Sigmoid colon (tissue), 4 donors: ENCODE measurements around a stretch of chr21.

DNA sequence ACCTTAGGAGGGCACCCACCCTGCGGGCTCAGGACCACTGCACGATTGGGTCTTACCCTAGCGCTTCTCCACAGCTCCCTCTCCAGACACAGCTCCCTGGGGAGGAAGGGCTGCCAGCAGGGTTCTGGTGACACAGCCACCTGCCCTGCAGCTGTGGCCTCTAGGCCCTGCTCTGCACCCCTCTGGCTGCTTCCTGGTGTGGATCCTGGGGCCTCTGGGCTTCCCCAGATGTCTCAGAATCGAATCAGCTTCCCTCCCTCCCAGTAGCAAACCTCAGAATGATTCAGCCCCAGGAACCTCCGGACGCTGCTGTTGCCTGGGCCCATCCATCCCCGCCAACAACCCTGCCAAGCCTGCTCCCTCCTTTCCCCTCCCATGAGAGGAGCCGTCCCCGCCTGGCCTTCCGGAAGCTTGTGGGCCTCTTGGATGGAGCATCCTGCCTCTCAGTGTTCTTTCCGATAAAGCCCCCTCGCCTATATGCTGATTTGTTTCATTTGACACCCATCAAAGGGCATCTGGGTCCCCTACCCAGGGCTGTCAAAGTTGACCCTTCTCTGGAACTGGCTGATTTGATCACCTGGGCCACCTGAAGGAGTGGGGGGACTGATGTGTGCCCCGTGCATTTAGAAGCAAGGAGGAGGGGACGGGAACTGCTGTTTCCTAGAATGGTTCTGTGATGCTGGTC, 25.2 kb downstream of the CRYAA start:
- PRO-cap: no peak
- RAMPAGE, long total RNA, 4 experiments: no peak in any of the 4 experiments

- PRO-cap: no peak
- RAMPAGE, long total RNA, 4 experiments: no peak in any of the 4 experiments
Measured at GRCh38 chr21:43273635-43274378, 105.0 kb downstream of the CRYAA start.

DNA sequence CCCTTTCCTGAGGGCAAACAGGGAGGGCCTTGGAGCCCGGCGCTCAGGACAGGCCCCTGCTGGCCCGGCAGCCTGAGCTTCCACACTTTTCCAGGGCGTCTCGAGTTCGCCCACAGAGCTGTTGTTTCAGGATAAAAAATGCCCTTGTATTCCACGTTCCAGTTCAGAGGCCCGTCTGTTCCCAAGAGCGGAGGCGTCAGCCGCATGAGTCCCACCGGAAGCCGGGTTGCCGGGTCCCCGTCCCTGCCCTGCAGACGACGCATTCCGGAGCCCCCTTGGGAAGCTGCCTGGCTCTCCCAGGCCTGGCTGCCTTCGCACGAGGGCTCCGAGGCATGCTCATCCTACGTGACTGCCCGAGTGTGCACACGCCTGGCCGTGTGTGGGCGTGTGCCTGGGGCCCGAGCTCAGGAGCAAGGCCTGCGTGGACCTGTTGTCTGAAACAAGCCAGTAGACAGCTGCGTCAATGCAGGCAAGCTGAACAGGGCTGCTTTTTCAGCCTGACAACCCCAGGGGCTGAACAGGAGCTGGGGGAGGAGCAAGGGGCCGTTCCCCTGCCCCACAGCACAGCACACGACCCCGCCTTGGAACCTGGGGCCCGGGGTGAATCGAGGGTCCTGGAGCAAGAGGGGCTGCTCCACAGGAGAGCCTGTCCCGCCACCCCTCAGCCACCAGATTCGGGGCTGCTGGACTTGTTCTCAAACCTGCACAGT, 125.8 kb downstream of the SIK1 start:
- PRO-cap: no peak
- RAMPAGE, long total RNA, 4 experiments: no peak in any of the 4 experiments

DNA sequence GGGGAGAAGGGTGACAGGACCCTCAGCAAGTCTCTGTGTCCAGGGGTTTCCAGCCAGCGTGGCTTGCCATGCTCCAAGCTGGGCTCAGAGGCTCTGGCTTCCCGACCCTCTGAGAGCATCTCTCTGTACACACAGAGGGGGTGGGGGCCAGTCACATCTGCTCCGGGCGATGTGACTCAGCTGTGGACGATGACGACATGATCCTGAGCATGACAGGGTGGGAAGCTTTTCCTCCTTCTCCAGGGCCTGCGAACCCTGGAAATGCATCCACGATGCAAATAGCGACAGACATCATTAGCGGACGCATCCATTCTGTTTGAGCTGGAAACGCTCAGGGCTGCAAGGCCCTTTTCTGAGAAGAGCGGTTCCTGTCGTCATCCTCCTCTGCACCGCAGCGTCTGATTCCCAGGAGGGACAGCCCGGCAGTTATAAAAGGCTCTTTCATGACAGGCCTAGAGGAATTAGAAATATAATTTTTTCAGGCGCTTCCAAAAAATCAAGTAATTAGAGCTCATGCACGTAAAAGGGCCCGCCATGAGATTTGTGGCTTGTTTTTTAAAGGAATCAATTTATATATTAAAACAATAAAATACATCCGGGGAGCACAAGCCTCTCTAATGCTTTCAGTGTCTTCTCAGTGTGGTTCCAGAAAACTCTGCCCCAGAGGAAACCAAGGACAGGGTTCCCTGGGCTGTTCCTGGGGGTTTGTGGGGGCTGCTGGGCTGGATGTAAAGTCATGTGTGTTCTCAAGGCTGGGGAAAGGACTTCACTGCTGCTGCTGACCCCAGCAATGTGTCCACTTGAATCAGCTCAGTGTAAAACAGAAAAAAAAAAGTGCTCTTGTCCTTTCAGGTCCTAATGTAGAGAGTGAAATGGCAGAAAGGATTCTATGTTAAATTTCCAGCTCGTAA, 107.4 kb downstream of the SIK1 start:
- PRO-cap: no peak
- RAMPAGE, long total RNA, 4 experiments: no peak in any of the 4 experiments

- PRO-cap: no peak
- RAMPAGE, long total RNA, 4 experiments: no peak in any of the 4 experiments
Measured at GRCh38 chr21:43325982-43326469, 100.9 kb downstream of the SIK1 start.

DNA sequence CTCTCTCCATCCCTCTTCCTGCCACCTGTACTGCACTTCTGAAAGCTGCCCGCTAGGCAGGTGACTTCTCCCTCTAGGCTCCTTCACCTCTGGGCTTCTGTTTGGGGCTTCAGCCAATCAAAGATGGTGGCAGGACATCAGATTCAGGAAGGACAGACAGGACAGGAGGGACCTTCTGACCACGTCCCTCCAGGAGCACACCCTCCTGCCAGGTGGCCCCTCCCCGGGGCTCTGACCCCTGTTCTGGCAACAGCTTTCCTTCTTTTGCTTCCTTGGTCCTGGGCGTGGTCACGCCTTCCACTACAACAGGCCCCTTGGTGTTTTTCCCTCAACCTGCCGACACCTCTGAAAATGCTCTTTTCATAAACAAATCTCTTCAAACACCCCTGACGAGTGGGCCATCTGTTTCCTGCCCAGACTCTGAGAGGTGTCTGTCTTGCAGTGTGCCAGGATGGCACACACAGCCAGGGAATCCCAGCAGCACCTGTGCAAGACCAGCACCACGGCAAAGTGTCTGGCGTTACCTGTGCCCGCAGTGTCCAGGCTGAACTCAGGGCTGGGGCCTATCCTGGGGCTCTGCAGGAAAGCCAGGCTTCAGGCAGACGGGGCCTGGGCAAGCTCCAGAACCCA, 89.1 kb downstream of the SIK1 start:
- PRO-cap: no peak
- RAMPAGE, long total RNA, 4 experiments: no peak in any of the 4 experiments

DNA sequence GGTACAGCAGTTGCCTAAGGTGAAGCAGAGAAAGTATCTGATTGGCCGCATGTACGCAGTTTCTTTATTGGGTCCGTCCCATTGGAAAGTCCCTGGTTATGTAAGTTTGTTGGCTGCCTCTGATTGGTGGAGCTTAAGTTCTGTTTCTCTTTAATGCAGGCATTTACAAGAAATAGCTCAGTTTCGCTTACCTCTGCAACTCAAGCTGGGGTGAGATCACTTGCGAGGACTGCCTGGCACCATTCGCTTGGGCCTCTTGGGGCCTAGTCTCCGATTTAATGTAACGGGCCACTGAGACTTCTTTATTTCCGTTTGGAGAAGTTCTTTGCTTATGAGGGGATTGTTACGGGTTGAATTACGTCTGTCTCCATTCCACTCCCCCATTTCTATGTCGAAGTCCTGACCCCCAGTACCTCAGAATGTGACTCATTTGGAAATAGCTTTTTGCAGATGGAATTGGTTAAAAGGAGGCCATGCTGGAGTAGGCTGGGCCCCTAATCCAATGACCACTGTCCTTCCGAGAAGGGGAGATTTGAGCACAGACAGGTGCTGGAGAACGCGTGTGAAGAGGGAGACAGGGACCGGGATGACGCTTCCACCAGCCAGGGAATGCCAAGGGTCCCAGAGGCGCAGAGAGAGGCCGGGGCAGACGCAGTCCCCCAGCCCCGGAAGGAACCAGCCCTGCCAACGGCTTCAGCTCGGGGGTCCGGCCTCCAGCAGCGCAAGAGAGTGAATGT, 73.9 kb downstream of the SIK1 start:
- PRO-cap: no peak
- RAMPAGE, long total RNA, 4 experiments: no peak in any of the 4 experiments

- PRO-cap: no peak
- RAMPAGE, long total RNA, 4 experiments: no peak in any of the 4 experiments
Measured at GRCh38 chr21:43353816-43354536, 73.0 kb downstream of the SIK1 start.

GRCh38 chr21:43611873-43612392, 47.0 kb downstream of the H2BC12L start:
- PRO-cap: no peak
- RAMPAGE, long total RNA, 4 experiments: no peak in any of the 4 experiments

DNA sequence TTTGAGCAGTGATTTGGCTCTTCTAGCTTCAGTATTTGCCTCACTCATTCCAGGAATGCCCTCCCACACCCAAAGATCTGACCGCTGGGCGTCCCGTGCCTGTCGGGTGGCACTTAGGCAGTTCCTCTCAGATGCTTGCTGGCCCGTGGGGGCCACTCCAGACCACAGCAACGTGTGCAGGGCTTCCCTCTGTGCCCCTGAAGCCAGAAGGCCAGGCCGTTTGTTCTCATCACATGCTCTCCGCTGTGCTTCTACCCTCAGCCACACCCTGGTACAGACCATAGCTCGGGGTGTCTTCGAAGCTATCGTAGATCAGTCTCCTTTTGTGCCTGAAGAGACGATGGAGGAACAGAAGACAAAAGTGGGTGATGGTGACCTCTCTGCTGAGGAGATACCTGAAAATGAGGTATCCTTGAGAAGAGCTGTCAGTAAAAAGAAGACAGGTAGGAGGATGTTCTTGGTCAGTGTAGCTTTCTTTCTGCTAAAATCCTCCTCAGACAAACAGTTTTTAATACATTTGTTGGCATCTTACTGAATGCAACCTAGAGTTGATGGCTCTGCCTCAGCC, 17.2 kb downstream of the RRP1B start:
- PRO-cap: no peak
- RAMPAGE, long total RNA, 4 experiments: no peak in any of the 4 experiments

- PRO-cap: no peak
- RAMPAGE, long total RNA, 4 experiments: no peak in any of the 4 experiments
Measured at GRCh38 chr21:43687667-43688342, 28.4 kb downstream of the RRP1B start.

DNA sequence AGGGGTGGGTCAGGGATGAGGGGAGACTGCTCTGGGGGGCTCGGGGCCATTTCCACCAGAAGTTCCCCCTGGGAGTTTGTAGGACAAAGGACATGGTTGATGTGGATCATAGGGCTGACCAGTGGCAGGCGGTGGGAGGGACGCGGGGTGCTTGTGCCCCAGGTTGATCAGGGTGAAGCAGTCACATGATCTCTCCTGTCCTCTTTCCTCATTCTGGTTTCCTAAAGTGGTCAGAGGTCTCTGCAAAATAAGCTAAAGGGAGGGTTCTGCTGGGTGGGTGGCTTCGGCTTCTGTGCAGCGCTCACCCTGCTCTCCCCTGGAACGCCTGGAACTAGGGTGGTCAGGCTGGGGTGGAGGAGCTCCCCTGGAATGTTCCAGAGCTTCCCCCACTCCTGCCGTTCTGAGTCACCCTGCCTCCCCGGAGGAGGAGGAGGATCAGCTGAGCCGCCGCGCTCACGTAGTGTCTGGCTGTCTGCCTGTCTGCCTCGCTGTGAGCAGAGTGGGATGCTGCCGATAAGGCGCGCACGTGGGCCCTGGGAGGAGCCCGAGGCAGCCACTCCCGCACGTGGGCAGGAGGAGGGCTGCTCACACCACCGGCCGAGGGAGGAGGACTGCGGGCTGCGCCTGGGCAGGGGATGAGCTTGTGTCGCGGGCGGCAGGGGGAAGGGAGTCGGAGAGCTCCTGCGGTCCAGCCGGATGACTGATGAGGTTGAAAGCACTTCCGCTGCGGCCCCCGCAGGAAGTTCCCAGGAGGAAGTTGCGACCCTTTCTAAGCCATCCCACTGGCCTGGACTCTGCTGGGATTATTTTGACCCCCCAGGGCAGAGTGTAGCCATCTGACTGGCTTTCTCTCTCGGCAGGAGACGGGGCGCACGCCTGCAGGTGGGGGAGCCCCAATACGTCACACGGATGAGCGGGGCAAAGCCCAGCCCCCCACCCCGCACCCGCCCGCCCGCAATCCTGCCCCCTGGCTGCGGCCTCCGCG, 9.5 kb downstream of the PDXK start:
- PRO-cap: bidirectional peak, plus-strand start at position 593 of the sequence, minus-strand start at position 327 of the sequence
- RAMPAGE, long total RNA, 4 experiments: no peak in any of the 4 experiments

- PRO-cap: no peak
- RAMPAGE, long total RNA, 4 experiments: no peak in any of the 4 experiments
Measured at GRCh38 chr21:43758081-43758642, 17.9 kb downstream of the CSTB start.

DNA sequence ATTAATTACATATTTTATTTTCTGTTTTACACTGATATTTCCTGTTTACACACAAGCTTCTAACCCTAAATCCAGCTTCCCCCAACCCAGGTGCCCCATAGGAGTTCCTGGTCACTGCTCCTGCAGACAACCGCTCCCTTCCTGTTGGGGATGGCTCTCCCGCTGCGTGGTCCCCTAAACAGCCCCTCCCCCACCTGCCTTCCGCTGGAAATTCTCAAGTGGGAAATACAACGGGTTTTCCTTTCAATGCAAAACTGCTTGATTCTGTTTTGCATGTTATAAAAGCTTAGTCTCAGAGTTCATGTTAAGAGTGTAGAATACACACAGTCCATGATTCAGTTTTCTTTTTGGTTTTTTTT, 3.6 kb downstream of the CSTB start:
- PRO-cap: no peak
- RAMPAGE, long total RNA, 4 experiments: no peak in any of the 4 experiments

DNA sequence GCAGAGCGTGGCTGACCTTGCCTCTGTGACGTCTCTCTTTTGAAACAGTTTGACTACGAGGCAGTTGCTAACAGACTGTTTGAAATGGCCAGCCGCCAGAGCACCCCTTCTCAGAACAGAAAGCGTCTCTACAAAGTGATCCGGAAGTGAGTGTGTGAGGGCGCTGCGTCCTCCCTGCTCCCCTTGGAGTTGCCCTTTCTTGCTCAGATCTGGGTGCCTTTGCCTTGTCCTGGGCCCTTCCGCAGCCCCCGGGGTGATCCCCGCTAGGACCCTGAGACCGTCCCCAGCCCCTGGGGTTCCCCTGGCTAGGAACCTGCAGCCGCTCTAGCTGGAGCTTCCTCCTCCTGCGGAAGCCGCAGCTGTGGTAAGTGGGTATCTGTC, 11.1 kb downstream of the RRP1 start:
- PRO-cap: no peak
- RAMPAGE, long total RNA, 4 experiments: no peak in any of the 4 experiments

DNA sequence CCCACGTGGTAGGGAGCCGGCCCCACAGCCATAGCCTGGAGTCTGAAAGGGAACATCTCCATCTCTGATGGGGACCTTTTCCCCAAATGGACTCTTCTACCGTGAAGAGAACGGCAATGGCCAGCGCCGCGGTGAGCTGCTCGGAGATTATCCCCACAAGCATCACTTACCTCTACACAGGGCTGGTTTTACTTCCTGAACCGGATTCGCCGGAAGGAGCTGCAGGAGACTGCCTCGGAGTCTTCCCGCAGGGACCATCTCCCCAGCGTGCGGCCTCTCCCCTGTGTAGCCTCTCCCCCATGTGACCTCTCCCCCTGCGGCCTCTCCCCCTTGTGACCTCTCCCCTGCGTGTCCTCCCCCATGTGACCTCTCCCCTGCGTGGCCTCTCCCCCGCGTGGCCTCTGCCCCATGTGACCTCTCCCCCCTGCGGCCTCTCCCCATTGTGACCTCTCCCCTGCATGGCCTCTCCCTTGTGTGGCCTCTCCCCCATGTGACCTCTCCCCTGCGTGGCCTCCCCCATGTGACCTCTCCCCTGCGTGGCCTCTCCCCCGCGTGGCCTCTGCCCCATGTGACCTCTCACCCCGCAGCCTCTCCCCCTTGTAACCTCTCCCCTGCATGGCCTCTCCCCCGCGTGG, 20.8 kb downstream of the RRP1 start:
- PRO-cap: no peak
- RAMPAGE, long total RNA, 4 experiments: no peak in any of the 4 experiments

GRCh38 chr21:43825860-43826939, 36.8 kb downstream of the RRP1 start:
- PRO-cap: no peak
- RAMPAGE, long total RNA, 4 experiments: no peak in any of the 4 experiments

GRCh38 chr21:43865600-43866710, 932 bp downstream of the AGPAT3 start:
- PRO-cap: no peak
- RAMPAGE, long total RNA, 4 experiments: no peak in any of the 4 experiments

DNA sequence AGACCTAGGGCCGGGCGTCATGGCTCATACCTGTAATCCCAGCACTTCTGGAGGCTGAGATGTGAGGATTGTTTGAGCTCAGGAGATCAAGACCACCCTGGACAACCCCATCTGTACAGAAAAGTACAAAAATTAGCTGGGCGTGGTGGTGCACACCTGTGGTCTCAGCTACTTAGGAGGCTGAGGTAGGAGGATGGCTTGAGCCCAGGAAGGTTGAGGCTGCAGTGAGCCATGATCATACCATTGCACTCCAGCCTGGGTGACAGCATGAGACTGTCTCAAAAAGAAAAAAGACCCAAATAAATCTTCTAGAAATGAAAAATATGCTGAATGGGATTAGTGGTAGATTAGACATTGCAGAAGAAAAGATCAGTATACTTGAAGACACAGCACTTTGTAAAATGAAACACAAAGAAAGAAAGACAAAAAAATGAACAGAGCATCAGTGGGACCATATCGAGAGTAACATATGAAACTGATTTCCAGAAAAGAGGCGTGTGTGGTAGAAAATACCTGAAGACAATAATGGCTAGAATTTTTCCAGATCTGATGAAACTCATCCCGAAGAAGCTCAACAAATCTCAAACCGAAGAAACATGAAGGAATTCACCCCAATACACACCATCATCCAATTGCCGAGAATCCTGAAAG, 36.6 kb downstream of the AGPAT3 start:
- PRO-cap: no peak
- RAMPAGE, long total RNA, 4 experiments: no peak in any of the 4 experiments

- PRO-cap: no peak
- RAMPAGE, long total RNA, 4 experiments: start-site peak on the plus strand in 1 of 4 experiments, at chr21:43969202-43969453 at its widest, 8 reads per replicate
Measured at GRCh38 chr21:43968784-43969484, 43.2 kb upstream of the TRAPPC10 start.